ENCODE measurements around a stretch of chr9.

- PRO-cap: no peak
- RAMPAGE, long total RNA: no peak
Observed at GRCh38 chr9:73012-73327, 43.7 kb upstream of the WASHC1 start.

GRCh38 chr9:73328-74458 is 44.4 kb upstream of the WASHC1 start:
- PRO-cap: no peak
- RAMPAGE, long total RNA: no peak

GRCh38 chr9:281817-282481 is 67.3 kb downstream of the DOCK8 start:
- PRO-cap: no peak
- RAMPAGE, long total RNA: no peak

DNA sequence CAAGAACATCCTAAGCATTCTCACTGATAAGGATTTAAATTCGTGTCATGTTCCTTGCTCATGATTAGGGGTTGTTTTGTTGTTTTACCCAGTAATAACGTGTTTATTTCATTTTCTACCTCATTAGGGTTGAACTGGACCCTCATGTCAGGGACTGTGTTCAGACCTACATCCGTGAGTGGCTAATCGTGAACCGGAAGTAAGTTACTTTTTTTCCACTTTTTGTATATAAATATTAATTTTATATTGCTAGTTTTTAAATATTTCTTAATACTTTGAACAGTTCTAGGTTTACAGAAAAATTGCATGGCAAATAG is 74.7 kb downstream of the DOCK8 start:
- PRO-cap: no peak
- RAMPAGE, long total RNA: no peak

- PRO-cap: no peak
- RAMPAGE, long total RNA: no peak
Observed at GRCh38 chr9:463612-463858, 41.0 kb upstream of the KANK1 start.

DNA sequence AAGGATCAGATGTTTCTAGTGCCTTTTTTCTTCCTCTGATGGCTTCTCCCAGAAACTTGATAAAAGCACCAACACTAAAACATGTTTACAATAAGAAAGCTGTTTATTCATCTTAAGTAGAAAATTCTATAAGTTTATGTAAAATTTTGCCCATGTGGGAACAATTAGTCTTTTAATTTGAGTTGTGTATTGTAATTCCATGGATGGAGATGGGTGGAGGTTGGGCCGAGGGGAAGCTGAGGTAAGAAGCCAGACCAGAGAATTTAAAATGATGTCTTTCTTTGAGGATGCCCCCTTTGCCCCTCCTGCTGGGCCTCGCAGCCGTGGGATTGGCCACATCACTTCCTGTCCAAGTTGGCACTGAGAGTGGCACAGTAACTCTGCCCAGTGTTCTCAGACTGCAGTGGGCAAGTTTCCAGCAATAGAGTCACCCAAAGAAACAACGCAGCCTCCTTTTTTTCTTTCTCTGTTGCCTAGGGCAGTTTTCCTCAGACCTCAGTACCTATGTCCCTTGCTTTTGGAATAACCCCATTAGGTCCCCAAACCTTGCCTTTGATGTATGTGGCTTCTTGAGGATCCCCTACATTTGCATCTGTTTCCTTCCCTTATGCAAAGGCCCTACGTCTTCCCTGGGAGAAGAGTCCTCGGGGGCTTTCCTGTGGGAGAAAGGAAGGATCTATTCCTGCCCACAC is 30.4 kb downstream of the KANK1 start:
- PRO-cap: no peak
- RAMPAGE, long total RNA: no peak

GRCh38 chr9:585266-585927 is 80.9 kb downstream of the KANK1 start:
- PRO-cap: no peak
- RAMPAGE, long total RNA: no peak

GRCh38 chr9:621528-622078 is 117.1 kb downstream of the KANK1 start:
- PRO-cap: no peak
- RAMPAGE, long total RNA: no peak

DNA sequence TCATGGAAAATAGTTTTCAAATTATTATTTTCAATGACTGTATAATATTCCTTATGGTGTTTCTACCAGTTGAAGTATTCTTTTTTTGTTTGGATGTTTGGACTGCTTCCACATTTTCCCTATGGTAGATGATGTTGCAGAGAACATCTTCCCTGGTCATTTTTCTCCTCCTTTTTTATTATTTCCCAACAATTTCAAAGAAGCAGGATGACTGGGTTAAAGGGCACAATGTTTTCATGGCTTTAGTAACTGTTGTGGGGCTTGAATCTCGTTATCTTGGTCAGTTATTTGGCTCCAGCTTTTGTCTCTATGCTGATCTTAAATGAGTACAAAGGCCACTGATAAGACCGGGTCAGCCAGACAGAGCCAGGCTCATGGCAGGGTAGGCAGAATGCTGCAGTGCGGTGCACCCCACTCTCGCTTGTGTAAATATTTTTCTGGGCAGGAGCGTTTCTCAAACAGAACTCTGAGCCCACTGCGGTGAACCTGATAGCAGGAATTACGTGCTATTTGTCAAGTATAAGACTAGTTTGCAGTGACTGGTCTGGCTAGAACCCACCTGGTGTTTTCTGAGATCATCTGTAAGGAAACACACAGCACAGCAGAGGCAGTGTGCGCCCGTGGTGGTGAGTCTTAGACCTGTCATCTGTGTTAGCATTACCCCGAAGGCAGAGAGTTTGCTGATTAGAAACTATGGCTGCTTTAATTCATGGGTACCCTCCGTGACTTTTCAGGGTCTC is 158.8 kb upstream of the DMRT1 start:
- PRO-cap: no peak
- RAMPAGE, long total RNA: no peak

DNA sequence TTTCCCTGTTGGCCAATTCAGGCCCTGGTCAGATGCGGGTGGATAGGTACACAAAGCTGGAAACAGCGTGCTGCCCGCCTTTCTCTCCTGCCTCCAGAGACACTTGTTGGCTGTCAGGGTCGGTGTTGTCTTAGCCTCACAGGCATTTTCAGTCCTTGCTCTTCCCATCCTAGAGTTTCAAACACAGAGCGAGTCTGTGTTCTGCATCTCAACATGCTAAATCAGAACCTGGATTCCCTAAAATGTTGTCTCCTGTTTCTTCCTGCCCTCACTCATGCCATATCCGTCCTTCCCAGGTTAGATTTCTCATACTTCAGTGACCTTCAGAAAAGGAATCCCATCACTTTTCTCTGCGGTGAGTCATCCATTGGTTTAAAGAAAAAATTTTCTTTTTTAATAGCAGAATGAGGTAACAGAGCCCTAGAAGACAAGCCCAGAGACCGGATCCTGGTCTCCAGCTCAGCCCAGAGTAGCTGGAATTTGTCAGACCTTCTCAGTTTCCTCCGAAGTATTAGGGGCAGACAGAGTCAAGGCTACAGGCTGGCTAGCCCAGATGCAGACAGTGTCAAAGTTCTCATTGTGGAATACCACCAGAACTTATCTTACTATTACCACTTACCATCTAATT is 143.3 kb upstream of the DMRT1 start:
- PRO-cap: no peak
- RAMPAGE, long total RNA: no peak

DNA sequence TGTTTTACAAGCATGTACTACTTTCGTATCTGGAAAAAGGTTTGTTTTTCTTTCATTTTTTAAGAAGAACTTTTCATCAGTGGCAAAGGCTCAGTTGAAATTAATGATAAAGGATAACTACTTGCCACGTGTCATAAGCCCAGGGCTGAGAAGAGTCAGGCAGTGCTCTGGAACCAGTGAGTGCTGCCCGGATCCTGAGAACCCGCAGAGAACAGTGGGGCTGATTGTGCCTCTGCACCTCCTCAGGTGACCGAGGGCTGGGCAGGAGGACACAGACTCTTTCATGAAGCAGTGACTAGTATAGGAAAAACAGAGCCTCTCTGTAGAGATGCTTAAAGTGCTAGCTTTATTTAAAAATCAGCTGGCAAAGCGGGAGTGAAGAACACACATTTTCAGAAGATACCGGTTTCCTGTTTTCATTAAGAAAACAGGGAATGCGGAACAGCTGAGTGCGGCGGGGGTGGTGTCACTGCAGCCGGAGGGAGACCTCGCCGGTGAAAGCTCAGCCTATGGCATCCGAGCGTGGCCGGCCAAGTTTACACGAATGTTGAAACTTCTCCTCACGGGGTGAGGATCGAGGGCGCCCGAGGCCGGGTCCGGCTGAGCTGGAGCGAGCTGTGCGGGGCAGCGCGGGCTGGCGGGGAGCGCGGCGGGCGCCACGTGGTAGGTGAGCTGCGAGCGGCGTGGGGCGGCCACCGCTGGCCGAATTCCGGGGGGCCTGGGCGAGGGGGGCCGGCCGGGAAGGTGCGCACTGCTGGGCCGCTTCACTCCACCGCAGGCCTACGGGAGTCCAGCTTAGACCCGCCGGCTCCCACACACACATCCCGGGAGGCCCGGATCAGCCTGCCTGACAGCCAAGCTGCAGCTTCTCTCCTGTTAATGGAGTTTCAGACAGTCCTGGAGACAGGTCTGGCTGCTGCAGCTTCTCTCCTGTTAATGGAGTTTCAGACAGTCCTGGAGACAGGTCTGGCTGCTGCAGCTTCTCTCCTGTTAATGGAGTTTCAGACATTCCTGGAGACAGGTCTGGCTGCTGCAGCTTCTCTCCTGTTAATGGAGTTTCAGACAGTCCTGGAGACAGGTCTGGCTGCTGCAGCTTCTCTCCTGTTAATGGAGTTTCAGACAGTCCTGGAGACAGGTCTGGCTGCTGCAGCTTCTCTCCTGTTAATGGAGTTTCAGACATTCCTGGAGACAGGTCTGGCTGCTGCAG is 134.5 kb upstream of the DMRT1 start:
- PRO-cap: no peak
- RAMPAGE, long total RNA: no peak

GRCh38 chr9:967954-968435 is 8.5 kb upstream of the DMRT3 start:
- PRO-cap: no peak
- RAMPAGE, long total RNA: no peak

DNA sequence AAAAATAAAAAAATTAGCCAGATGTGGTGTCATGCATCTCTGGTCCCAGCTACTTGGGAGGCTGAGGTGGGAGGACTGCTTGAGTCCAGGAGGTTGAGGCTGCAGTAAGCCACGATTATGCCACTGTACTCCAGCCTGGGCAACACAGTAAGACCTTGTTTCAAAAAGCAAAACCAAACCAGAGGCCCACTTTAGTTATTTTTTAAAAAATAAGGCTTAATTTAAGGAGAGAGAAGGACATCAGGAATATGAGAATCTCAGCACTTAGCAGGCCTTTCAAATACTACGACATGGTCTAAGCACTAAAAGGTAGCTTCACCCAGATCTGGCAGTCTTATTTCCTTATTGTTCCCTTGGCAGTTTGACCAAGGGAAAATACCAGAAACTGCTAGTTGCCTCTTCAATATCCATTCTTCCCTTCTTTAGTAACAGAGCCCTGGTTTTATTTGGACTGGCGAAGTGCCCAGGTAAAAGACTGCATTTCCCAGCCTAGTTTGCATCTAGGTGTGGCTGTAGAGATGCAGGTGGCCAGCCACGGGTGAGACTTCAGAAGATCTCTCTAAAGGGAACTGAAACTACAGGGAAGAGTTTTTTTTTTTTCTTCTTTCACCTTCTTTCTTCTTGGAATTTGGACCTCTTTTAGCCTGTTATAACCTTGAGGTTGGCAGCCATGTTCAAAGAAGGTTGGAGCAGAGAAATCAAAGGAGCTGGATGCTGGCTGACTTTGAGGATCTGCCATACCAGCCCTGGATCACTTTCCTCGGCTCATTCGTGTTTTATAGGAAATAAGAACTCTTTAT is 21.5 kb downstream of the DMRT2 start:
- PRO-cap: no peak
- RAMPAGE, long total RNA: no peak

- PRO-cap: no peak
- RAMPAGE, long total RNA: no peak
Observed at GRCh38 chr9:1299038-1299540, 248.9 kb downstream of the DMRT2 start.

DNA sequence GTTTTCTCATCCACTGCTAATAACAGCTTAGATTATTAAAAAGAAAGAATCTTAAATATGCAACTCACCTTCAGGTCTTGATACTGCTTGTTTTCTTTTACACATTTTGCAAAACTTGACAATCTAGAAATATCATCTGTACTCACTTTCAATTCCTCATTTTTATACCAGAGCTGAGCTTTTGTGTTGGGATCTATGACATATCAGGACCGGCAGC is 75.7 kb upstream of the SMARCA2 start:
- PRO-cap: no peak
- RAMPAGE, long total RNA: no peak

DNA sequence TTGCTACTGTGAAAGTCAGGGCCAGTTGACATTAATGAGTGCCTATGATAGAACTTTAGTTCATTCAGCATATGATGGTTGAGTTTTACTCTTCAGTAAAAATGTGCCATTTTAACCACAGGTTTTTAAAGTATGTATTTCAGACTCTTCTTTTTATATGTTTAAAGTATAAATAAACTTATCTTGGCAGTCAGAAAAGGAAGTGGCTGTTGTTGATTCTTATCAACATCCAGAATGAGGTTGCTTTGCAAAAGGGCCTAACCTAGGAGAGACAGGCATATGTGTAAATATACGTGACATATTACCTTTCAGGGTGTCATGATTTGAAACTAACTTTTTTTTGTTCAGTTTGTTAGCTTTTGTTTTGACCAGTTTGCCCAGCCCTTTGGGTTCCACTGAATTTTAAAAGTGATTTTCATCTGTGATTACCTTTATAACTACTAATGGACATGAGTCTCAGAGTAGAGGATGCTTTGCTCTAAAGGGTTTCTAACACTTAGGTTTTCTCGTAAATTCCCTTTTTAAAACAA is 7.4 kb downstream of the SMARCA2 start:
- PRO-cap: no peak
- RAMPAGE, long total RNA: no peak

GRCh38 chr9:2271387-2271863 is 256.3 kb downstream of the SMARCA2 start:
- PRO-cap: no peak
- RAMPAGE, long total RNA: no peak

DNA sequence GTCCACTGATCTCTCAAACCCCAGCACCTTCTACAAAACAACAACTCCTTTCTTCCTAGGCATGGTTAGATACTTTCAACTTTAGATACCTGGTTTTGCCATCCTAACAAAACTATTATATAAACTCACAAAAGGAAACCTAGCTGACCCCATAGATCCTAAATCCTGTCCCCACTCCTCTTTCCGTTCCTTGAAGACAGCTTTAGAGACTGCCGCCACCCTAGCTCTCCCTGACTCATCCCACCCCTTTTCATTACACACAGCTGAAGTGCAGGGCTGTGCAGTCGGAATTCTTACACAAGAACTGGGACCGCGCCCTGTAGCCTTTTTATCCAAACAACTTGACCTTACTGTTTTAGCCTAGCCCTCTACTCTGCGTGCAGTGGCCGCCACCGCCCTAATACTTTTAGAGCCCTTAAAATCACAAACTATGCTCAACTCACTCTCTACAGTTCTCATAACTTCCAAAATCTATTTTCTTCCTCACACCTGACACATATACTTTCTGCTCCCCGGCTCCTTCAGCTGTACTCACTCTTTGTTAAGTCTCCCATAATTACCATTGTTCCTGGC is 264.0 kb downstream of the SMARCA2 start:
- PRO-cap: no peak
- RAMPAGE, long total RNA: no peak

GRCh38 chr9:2427245-2428067 is 194.1 kb upstream of the VLDLR start:
- PRO-cap: no peak
- RAMPAGE, long total RNA: no peak

GRCh38 chr9:2570492-2571274 is 50.9 kb upstream of the VLDLR start:
- PRO-cap: no peak
- RAMPAGE, long total RNA: no peak

Measured in OCI-LY7 (cell line).